Measurements from ENCODE around the gene FOXF1.

DNA sequence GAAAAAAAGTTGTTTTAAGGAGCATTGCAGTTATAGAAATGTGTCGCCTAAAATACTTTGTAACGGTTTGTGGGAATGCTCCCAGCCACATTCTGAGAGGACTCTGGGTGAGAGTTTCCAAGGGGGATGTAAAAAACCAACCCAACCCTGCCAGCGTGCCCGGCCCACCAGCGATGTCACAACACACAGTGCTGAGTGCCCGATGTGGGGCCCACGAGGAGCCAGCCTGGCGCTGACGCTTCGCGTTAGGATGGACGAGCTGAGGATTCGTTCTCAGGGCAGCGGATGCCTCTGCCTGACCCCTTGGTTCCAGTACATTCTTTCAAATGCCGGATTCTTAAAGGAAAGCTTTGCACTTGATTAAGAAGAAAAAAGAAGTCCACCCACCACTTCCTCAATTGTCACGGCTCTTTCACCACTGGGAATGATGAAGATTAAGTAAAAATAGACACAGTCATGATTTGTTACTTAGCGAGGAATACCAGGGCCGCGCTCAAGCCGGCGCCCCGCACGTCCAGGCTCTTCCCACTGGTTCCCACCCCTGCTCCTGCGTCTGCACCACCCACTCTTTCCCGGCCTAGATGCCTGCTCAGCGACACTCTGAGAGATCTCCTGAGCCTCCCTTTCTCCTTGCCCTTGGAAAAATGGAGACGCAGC is 79.4 kb downstream of the IRF8 start:
- PRO-cap, result bidirectional peak, plus-strand start at position 471 of the sequence, minus-strand start at position 331 of the sequence
- RAMPAGE, long total RNA, 4 experiments, result no peak in any of the 4 experiments

DNA sequence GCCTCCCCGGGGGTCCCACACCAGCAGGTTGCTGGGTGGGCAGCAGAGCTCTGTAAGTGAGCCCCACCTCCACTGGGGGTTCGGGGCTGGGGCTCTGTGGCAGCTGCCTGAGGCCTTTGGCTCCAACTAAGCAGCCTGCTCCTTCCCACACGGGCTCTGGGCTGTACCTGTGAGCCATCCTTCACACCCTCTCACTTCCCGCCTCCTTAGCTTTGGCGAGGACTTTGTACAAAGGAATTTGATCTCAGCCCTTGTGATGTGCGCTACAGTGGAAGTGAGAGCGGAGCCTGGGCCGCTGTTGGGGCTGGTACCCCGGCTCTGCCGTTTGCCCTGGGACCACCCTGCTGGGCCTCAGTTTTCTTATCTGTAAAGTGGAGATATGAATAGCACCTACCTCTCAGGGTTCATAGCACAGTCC is 127.7 kb downstream of the IRF8 start:
- PRO-cap, result no peak
- RAMPAGE, long total RNA, 4 experiments, result no peak in any of the 4 experiments

GRCh38 chr16:86196479-86197073 is 297.6 kb downstream of the IRF8 start:
- PRO-cap, result no peak
- RAMPAGE, long total RNA, 4 experiments, result no peak in any of the 4 experiments

DNA sequence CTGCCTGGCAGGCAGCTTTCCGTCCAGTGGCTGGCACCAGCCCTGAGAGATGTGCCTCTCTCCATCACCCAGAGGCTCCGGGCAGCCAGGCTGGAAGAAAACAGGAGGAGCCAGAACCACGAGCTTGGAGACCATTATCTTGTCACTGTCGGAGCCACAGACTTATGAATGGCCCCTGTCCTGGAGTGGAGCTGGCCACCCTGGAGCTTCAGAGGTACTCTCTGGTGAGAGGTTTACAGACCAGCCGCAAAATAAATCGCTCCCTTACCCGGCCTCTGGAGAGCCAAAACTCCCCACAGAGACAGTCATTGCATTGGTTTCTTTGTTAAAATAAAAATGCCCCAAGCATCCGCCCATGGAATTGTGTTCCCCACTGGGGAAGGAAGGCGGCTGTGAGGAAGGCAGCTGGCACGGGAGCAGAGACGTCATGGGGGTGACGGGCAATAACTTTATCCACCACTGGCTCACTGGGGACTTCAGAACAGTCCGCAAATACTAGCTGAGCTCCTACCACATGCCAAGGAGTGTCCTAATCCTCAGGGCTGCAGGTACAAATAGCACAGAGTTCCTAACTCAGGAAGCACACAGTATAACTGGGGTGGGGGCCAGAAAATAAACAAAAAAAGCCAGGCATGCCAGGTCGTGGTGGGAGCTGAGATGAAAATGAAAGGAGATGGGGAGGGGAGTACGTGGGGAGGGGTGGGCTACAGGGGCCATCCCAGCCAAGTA is 266.2 kb upstream of the FOXF1 start:
- PRO-cap, result no peak
- RAMPAGE, long total RNA, 4 experiments, result no peak in any of the 4 experiments

GRCh38 chr16:86286055-86286605 is 224.2 kb upstream of the FOXF1 start:
- PRO-cap, result bidirectional peak, plus-strand start at chr16:86286347, minus-strand start at chr16:86286269
- RAMPAGE, long total RNA, 4 experiments, result no peak in any of the 4 experiments

DNA sequence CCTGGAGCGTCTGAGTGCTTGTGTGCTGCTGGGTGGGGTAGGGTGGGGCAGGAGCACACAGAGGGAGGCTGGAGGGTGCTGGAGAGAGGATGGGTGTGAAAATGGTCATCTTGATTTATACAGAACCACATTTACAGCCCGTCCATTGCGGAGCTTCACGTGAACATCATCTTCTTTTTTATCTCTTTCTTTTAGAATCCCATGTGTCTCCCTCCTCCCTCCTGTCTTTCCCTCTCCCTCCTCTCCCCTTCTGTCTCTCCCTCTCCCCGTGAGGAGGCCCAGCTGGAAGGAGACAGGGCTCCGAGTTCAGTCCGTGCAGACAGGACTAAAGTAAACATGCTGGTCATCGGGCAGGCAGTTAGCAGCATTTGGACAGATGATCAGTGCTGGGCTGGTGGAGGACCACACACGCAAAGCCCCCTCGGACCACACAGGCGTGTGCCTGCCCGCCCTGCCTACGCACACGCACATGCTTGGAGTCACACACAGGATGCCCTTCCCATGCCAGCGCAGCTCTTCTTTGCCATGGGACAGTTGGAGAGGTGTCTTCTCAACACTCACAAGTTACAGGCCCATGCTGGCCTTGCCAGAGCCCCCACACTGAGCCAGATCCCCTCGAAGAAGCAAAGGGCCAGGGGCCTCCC is 215.9 kb upstream of the FOXF1 start:
- PRO-cap, result no peak
- RAMPAGE, long total RNA, 4 experiments, result no peak in any of the 4 experiments

DNA sequence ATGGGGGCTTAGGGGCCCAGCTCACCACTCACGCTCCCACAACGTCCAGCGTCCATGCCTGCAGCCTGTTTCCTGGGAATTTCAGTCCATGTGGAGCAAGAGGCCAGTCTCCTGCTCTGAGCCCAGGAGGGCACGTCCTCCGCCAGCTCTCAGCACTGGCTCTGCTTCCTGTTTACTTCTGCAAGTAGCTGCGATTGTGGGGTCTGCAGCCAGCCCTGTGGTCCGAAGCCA is 209.3 kb upstream of the FOXF1 start:
- PRO-cap, result no peak
- RAMPAGE, long total RNA, 4 experiments, result no peak in any of the 4 experiments

GRCh38 chr16:86454997-86455565 is 55.2 kb upstream of the FOXF1 start:
- PRO-cap, result unidirectional peak, minus-strand start at chr16:86455305
- RAMPAGE, long total RNA, 4 experiments, result no peak in any of the 4 experiments

GRCh38 chr16:86501019-86501564 is 9.2 kb upstream of the FOXF1 start:
- PRO-cap, result bidirectional peak, plus-strand start at chr16:86501351, minus-strand start at chr16:86501271
- RAMPAGE, long total RNA, 4 experiments, result no peak in any of the 4 experiments

DNA sequence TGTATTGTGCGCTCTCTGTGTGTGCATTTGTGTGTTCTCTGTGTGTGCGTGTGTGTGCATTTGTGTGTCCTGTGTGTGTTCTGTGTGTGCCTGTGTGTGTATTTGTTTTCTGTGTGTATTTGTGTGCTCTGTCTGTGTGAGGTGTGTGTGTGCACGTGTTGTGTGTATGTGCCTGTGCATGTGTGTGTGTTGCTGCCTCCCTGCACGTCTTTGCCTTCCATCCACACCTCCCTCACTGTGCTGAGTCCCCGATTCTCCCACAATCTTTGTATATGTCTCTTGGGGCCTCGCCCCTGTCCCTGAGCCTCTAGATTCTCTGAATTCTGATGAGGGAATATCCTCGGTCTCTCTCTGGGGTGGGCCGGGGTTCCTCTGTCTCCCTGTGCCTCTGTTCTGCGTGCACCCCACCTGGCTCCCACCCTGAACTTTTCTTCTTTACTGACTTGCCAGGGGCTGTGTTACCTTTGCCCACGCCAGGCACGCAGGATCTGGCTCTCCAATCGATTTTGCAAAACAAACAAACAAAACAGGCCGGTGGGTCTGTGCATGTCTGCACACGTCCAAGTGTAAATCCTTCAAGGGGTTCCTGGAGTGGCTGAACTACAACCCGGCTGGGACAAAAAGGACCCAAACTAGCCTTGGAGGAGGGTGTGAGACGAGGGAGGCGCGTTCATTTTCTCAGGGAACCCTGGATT is 8.2 kb upstream of the FOXF1 start:
- PRO-cap, result no peak
- RAMPAGE, long total RNA, 4 experiments, result no peak in any of the 4 experiments

DNA sequence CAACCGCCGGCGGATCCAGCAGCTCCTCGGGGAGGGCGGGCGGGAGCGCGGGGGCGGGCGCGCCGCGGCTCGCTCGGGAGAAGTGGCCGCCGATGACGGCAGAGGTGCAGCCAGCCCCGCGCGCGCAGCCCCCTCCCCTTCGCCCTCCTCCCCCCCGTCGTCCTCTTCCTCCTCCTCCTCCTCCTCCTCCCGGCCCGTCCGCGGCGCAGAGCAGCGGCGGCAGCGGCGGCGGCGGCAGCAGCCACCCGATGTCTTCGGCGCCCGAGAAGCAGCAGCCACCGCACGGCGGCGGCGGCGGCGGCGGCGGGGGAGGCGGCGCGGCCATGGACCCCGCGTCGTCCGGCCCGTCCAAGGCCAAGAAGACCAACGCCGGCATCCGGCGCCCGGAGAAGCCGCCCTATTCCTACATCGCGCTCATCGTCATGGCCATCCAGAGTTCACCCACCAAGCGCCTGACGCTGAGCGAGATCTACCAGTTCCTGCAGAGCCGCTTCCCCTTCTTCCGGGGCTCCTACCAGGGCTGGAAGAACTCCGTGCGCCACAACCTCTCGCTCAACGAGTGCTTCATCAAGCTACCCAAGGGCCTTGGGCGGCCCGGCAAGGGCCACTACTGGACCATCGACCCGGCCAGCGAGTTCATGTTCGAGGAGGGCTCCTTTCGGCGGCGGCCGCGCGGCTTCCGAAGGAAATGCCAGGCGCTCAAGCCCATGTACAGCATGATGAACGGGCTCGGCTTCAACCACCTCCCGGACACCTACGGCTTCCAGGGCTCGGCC is at the start of gene FOXF1:
Gene FOXF1 (plus strand): TSS at position 206 of the 776 bp plus-strand sequence.
- PRO-cap, result bidirectional peak, plus-strand start at position 206 of the sequence, minus-strand start outside the sequence
- RAMPAGE, long total RNA, 4 experiments, result no peak in any of the 4 experiments

GRCh38 chr16:86530438-86531008 is 20.2 kb downstream of the FOXF1 start:
- PRO-cap, result unidirectional peak, plus-strand start at chr16:86530803
- RAMPAGE, long total RNA, 4 experiments, result no peak in any of the 4 experiments

DNA sequence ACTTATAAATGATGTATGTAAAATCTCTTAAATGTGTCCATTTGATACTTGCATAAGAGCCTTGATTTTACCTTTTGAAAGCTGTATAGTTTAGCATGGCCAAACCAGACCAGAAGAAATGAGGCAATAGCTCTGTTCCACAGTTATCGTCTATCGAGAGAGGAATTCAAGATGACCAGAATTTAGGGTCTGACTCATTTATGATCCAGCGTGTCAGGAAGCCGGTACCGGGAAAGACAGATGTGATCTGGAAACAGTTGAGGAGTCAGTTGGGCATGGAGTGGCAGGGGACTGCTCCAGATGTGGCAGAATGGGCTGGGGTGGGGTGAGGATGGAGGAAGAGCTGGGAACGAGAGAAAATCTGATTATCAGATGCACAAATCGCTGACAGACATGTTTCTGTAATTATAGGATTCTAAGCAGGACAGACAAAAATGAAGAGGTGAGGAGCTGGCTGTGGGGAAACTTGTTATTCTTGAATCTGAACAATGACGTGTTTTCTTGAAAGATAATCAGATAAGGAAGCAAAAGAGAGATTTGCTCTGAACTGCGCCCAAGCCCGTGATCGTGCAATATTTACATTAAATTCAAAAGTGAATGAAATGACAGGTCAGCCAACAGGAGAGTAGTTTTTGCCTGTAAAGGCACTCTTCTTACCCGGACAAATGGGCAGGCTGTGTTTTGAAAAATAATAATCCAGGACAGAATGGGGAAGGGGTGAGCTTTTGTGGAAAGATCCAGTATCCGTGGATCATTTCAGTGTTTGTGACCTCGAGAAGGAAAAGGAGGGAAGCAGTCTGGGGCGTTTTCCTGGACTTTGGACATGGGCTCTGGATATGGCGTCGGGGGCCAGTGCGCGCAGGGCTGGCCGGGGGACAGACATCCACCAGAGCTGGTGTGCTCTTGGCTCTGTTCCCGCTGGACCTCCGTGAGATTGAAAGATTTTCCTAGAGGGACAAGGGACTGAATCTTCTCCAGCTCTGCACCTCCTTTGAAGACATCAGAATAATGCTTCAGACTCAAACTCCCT is 76.4 kb downstream of the C16orf95 start:
- PRO-cap, result no peak
- RAMPAGE, long total RNA, 4 experiments, result no peak in any of the 4 experiments

DNA sequence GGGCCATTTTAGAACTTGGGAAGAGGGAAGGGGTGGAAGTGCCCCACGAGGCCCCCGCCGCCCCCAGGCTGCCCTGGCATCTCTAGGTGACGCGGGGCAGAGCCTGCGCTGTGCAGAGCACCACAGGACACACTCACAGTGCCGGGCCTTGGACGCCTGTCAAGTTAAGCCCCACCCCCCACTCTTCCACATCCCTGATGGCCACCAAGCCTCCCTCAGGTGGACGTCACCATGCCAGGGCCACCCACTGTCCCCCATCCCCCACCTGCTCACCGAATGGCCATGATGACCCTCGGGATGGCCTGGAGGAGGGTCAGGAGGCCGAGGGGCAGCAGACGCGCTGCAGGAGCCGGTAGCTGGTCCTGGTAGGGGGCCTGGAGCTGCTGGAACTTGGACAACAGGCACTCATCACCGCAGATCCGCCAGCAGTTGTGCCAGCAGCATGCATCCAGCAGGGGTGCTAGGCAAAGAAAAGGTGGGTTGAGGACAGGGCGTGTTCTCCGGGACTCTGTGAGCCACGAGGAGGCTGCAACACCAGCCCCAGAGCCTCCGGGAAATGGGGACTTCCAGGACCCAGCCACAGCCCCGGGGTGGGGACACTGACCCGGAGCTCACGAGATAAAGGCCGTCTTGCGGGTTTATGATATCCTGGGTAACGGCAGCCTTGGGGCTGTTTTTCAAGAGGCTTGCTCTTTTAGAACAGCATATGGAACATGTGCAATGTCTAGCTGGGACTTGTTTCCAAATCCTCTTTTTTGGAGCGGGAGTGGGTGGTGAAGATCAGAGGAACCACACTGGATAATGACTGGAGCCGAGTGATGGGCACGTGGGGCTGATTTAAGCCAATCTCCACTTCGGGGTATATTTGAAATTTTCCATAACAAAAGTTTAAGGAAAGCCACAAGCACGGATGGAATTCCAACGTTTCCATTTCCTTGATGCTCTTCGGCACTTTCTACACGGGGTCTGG is 11.5 kb downstream of the C16orf95 start:
- PRO-cap, result no peak
- RAMPAGE, long total RNA, 4 experiments, result no peak in any of the 4 experiments

DNA sequence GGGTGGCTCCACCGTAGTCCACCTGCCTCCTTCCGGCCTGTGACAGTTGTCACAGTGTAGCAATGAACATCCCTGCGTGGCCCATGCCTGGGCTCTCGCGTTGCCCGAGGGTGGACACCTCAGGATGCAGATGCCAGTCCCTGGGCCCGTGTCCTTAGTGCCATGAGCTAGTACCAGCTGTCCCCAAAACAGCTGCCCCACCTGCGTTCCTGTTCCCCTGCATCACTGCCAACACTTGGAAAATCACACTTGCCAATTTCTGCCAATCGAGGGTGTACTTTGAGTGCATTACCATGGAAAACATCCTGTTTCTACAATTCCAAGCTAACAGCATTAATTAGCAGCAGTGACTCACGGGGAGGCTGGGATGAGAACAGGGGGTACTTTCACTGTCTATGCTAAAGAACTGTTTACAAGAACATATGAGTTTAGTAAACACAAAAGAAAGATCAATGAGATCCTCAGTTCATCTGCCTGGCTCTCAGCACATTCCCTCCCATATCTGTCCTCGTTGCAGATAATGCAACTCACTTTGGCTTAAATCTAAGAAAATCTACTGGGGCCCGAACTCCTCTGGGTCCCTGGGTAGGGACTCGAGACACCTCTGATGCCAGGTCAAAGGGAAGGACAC is 9.1 kb upstream of the C16orf95 start:
- PRO-cap, result no peak
- RAMPAGE, long total RNA, 4 experiments, result no peak in any of the 4 experiments

GRCh38 chr16:87382201-87382725 is 1.3 kb downstream of the FBXO31 start:
- PRO-cap, result no peak
- RAMPAGE, long total RNA, 4 experiments, result no peak in any of the 4 experiments

- PRO-cap, result bidirectional peak, plus-strand start at chr16:87464546, minus-strand start at chr16:87464549; bidirectional peak, plus-strand start at chr16:87464877, minus-strand start at chr16:87464597
- RAMPAGE, long total RNA, 4 experiments, result no peak in any of the 4 experiments
These were observed 28.2 kb downstream of the ZCCHC14 start for GRCh38 chr16:87464212-87465367.

- PRO-cap, result bidirectional peak, plus-strand start at chr16:87487607, minus-strand start at chr16:87487528; bidirectional peak, plus-strand start at chr16:87487858, minus-strand start at chr16:87487755
- RAMPAGE, long total RNA, 4 experiments, result no peak in any of the 4 experiments
These were observed 5.4 kb downstream of the ZCCHC14 start for GRCh38 chr16:87487103-87488047.

DNA sequence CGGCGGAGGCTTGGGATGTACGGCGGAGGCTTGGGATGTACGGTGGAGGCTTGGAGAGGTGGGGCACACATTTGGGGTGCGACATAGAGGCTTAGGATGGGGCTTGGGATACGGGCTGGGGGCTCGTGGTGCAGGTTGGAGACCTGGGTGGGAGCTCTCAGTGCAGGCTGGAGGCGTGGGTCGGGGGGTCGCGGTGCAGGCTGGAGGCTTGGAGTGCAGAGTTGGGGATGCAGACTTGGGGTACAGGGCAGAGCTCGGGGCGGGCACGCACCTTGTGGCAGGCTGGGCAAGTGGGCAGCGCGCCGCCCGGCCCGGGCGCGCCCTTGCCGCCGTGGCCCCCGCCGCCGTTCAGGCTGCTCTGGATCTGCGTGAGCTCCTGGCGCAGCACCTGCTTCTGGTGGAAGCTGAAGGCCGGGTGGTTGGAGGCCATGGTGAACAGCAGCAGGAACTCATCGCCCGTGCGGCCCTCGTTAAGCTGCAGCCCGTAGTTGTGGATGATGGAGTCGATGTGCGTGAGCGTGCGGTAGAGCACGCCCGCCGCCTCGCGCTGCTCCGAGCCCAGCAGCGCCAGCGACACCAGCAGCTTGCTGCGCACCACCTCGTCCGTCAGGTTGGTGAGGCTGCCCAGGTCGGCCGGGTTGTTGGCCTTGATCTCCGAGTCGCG is 1.3 kb downstream of the ZCCHC14 start:
- PRO-cap, result no peak
- RAMPAGE, long total RNA, 4 experiments, result no peak in any of the 4 experiments

DNA sequence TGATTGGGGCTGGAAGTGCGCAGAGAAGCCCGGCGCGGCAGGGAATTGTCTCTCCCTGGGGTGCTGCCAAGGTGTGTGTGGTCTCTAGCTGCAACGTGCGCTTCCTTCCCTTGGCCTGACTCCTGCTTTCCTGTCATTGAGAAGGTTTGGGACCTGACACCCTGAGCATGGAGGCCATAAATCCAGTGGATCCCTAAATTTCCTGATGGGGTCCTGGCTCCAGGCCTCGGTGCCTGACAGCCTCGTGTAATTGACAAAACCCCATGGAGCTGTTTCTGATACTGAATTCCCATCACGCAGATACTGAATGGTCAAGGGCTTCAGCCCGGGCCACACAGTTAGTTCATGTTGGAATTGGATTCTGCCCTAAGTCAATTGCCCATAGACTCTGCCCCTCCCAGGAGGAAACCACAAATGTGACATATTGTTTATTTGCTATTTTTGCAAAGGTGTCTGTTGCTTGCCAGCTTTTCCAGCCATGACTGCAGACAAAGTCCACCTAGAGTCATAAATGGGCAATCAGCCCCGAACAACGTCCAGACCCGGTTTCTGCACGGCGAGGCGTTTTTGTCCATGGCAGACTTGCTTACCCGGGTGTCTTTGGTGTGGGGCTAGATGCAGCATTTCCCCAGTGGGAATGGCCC is 4.4 kb upstream of the ZCCHC14 start:
- PRO-cap, result no peak
- RAMPAGE, long total RNA, 4 experiments, result no peak in any of the 4 experiments

Measured in esophagus squamous epithelium (tissue), 4 donors.